ENCODE measurements around a stretch of chr10.

DNA sequence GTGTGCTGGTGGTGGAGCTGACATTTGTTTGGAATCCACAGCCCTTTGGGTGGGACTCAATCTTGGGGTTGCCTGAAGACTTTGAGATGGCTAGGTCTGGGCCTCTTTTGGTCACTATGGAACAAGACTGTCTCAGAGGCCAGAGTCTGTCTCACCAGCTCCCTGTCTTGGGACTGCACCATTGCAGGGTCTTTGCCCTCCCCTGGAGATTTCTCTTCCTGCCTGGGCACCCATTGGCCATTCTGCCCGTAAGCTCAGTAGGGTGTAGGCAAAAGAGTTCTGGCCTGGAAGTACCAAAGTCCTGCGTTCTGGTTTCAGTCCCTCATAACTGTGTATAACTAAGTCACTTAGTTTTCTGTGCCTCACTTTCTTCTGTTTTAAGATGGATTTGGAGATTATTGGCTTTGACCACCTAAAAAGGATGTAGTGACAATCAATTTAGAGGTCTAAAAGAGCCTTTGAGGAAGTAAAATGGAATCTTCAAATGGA, 80.8 kb downstream of the TCF7L2 start:
- PRO-cap = no peak

DNA sequence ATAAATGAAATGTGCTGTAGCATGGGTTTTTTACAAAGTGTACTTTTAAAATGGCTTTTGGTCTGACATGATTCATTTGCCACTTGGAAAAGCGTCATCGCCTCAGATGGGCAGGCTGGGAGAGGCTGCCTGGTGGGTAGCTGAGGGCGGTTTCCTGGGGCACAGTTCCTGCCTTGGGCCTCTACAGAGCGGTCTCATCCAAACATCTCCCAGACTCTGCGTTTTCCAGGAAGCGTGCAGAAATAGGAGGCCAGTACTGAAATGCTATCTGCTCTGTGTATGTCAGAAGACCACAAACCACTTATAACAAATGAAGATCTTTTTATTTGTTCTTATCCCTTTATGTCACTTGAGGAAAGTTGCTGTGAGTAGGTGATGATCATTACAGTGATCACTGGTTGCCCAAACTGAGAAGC, 106.7 kb downstream of the TCF7L2 start:
- PRO-cap = bidirectional peak, plus-strand start at position 164 of the sequence, minus-strand start at position 196 of the sequence

DNA sequence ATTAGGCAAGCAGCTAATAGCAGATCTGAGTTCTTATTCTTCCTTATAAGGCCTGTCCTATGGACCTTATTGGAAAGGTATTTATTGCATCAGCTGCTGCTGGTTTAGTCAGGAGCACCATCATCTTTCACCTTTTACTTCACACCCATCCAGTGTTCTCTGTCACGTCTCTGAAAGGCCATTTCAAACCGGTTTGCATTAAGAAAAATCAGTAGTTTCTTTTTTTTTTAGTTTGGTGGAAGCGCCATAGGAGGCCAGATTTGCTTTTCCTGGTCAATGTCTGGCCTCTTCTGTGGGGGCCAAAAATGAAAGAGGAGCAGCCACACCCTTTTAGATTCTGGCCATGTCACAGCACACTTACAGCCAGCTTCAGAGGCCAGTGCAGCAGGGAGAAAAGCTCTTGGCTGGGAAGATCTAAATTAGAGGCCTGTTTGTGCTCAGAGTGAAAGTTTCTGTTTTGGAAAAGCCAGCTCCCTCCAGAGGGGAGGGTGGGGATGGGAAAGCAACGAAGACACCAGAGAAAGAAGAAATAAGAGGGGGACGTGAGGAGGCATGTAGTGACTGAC, 146.4 kb downstream of the TCF7L2 start:
- PRO-cap = no peak

DNA sequence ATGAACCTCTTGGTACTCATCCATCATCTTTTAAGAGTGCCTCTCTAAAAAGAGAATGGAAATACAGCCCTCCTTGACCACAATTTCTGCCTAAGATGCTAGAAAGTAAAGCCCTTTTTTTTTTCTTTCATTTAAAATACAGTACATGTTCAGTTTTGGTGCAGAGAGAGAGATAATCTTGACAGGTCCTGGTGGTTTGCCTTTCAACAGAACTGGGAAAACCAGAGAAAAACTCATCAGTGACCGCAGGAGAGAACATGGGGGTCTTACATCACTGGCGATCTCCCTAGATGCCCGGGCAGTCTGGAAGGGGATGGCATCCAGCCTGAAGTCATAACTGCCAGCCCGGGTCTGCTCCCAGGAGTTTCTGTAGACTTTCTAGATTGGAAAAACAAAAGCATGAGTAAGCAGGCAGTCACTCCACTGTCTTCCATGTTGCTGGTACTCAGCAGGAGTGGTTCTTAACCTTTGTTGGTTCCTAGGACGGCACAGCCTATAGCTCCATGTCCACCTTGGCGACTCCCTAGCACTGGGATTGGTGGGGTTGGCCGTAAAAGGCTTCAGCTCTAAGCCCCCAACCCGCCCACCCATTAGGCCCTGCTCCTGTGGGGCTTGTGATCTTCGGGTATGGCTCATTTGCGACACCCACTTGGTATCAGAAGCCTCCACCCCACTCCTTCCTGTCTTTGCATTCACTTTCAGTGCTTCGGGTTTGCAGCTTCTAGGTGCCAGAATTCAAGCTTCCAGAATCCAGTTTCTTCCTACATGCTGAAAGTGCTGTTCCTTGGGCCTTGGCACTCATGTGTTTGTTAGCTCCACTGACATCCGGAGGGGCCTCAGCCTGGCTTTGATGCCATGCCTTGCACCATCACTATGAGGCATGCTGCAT, 39.3 kb downstream of the HABP2 start:
- PRO-cap = no peak

- PRO-cap = no peak
These were observed 45.4 kb downstream of the NRAP start for GRCh38 chr10:113618280-113619003.

DNA sequence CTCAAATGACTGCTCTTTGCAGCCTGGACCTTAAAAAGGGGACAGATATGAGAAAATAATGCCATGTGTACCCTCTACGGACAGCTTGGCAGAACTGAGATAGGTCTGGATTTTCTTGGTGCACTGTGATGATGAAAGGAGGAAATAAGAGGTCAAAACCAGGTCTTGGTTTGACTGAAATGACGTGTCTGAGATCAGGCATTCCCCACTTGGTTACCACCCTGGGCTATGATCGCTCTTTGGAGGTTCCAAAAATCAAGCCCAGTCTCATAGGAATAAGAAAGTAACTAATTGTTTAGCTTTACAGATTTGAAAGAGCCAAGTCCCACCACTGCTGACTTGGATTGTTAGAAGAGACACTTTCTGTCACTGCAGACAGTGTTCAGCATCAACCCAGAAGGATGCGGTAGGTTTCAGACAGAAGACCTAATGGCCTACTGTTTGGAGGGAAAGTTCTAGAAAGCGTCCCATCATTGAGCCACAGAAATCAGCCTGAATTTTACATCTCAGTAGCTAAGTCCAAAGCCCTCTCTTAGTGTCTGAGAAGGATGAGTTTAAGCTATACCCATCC, 2.2 kb downstream of the CASP7 start:
- PRO-cap = no peak

GRCh38 chr10:113876329-113877442, 22.2 kb downstream of the NHLRC2 start:
- PRO-cap = no peak

- PRO-cap = no peak
These were observed 20.6 kb upstream of the ADRB1 start for GRCh38 chr10:114022974-114023482.

GRCh38 chr10:114045025-114045882, 1.6 kb downstream of the ADRB1 start:
- PRO-cap = bidirectional peak, plus-strand start at chr10:114045318, minus-strand start at chr10:114045222

DNA sequence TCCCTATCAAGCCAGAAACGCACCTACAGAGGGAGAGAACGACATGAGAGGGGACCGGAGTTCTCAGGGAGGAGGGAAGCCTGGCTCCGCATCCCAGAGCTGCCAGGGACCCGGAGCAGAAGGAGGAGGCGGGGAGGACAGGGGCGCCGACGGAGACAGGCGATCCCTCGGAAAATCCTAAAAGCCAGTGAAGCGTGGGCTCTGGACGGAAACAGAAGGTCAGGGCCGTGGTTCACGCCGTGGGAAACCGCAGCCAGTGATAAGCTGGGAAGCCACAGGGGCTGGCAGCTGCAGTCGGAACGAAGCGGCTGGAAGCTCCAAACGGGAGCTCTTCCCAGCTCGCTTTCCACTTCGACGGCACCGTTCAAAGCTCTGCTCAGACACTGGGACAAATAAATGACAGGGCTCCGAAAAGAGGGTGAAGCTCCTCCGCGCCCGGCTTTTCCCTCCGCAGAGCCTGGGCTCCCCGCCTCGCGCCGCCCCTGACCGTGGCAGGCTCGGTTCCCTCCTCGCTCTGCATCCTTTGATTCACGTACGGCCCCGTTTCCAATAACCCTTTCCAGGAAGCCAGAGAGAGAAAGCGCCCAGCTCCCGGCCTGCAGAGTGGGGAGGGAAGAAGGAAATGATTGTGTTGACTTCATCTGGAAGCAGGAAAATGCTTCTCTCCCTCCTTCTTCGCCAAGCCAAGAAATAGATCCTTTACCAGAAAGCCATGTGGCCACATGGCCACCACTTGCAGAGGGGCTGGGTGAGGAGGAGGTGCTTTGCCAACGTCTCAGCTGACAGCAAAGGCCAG, 57.3 kb downstream of the ADRB1 start:
- PRO-cap = unidirectional peak, plus-strand start at position 118 of the sequence; unidirectional peak, plus-strand start at position 293 of the sequence; unidirectional peak, minus-strand start at position 525 of the sequence

GRCh38 chr10:114272024-114272279, 32.9 kb downstream of the VWA2 start:
- PRO-cap = no peak

GRCh38 chr10:114303927-114304522, 65.0 kb downstream of the VWA2 start:
- PRO-cap = no peak

- PRO-cap = no peak
These were observed 23.2 kb upstream of the AFAP1L2 start for GRCh38 chr10:114427430-114428048.

DNA sequence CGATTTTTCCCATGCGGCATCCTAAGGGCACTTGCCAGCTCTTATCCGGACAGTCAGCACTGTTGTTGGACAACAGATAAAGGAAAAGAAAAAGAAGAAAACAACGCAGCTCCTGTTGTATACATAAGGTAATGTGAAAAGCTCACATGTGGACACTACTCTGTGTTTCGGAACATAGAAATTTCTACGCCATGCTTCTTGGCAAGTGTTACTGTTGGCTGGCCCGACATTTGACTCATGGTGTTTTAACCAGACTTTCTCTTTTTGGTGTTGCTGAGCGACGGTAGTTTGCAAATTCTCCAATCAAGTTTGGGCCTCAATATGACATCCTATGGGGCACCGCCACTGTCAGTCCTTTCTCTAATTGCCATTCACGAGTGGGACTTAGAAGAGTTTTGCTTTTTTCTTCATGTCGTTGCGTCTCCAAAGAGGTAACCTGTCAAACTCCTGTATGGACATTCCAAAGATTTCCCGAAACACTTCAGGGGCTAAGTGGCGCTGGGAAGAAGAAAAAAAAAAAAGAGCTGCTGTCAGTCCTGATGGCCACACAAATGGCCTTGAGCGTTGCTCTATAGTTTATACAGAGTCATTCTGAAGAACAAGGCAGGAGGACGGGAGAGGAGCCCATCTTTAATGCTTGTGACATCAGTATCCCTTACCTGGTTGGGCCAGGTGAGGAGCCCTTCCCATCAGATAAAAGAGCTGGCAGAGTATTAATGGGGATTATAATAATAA, 31.7 kb upstream of the AFAP1L2 start:
- PRO-cap = no peak

- PRO-cap = no peak
These were observed 67.9 kb upstream of the AFAP1L2 start for GRCh38 chr10:114472100-114472639.

DNA sequence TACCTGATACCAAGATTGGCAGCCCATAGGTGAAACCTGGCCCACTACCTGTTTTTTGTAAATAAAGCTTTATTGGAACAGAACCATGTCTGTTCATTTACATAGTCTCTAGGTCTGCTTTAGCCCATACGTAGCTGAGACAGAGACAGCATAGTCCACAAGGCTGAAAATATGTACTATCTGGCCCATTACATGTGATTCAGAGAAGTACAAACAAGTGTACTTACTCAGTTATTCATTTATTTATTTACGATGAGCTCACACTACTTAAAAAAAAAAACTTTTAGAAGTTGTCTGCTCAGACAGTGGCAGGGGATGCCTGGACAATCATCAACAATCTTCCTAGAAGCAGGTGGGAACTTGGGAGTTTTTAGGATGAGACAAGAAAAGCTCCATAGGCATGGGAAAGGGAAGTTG, 114.3 kb upstream of the AFAP1L2 start:
- PRO-cap = no peak

- PRO-cap = no peak
These were observed 117.1 kb downstream of the ABLIM1 start for GRCh38 chr10:114540973-114541381.

- PRO-cap = no peak
These were observed 29.0 kb downstream of the ABLIM1 start for GRCh38 chr10:114628824-114629783.

DNA sequence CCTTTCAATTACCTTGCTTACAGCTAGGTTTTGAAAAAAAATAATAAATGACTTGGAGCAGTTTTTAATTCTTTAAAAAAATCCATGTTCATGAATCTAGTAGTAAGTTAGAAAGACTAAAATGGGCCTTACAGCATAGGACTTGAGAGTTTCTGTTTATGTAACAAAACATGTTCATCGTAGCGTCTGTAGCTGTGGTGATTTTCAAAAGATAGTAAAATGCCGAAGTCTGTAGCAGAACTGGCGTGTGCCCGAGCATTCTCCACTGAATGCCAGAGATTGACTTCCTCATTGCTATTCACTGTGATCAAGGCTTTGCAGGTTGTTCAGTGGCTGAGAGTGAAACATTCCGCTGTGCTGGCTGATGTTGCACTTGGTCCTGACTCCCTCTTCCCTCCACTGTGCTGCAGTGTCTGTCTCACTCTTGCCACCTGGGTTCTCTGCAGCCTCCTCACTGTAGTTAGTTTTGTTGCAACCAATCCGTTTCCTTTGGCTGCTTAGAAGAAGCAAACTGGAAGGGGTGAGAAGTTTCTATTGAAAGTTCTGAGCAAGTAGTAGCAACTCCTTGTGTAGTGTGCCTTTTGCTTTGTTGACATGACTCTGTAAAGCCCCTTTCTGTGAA, 37.6 kb downstream of the FHIP2A start:
- PRO-cap = no peak

GRCh38 chr10:114861988-114862929, 40.7 kb downstream of the FHIP2A start:
- PRO-cap = no peak